Placental pericyte (primary cell): ENCODE data around the gene FAM177B.

- CAGE, long polyA plus RNA = no peak
Measured at GRCh38 chr1:222736843-222737939, at the start of gene FAM177B. TSS of gene FAM177B (plus strand) at chr1:222737202.

GRCh38 chr1:223023083-223023661, 119.9 kb downstream of the TLR5 start:
- CAGE, long polyA plus RNA = no peak

GRCh38 chr1:223046000-223046435, 97.0 kb downstream of the TLR5 start:
- CAGE, long polyA plus RNA = no peak

- CAGE, long polyA plus RNA = no peak
Measured at GRCh38 chr1:223557908-223558465, 107.5 kb downstream of the CAPN8 start.

GRCh38 chr1:223621128-223621988, 44.1 kb downstream of the CAPN8 start:
- CAGE, long polyA plus RNA = no peak

GRCh38 chr1:223631738-223631963, 33.9 kb downstream of the CAPN8 start:
- CAGE, long polyA plus RNA = no peak

DNA sequence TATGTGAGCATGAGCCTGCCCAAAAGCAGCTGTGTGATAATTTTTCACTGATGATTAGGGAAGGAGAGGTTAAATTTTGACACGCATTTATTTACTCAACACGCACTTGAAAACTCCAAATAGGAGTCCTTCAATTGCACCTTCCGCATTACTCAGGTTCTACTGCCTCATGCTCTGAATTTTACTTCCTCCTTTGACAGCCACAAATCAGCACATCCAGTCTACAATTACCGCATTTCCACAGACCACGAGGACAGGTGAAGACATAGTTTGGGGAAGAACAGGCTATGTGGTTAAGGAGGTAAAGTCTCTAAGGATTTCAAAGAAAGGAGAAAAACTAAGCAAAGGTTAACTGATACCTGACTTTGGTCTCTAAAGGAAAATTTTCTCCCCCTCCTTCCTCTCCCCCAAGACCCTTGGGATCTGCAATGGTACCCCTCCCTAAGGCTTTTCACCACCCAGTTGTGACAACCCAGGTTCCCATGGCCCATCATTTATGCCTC, 2.5 kb downstream of the CAPN8 start:
- CAGE, long polyA plus RNA = no peak

- CAGE, long polyA plus RNA = no peak
Measured at GRCh38 chr1:223700459-223701763, 11.4 kb upstream of the CAPN2 start.

GRCh38 chr1:223711834-223712304, 470 bp upstream of the CAPN2 start:
- CAGE, long polyA plus RNA = no peak

- CAGE, long polyA plus RNA = no peak
Measured at GRCh38 chr1:223714661-223715934, 2.8 kb downstream of the CAPN2 start.

DNA sequence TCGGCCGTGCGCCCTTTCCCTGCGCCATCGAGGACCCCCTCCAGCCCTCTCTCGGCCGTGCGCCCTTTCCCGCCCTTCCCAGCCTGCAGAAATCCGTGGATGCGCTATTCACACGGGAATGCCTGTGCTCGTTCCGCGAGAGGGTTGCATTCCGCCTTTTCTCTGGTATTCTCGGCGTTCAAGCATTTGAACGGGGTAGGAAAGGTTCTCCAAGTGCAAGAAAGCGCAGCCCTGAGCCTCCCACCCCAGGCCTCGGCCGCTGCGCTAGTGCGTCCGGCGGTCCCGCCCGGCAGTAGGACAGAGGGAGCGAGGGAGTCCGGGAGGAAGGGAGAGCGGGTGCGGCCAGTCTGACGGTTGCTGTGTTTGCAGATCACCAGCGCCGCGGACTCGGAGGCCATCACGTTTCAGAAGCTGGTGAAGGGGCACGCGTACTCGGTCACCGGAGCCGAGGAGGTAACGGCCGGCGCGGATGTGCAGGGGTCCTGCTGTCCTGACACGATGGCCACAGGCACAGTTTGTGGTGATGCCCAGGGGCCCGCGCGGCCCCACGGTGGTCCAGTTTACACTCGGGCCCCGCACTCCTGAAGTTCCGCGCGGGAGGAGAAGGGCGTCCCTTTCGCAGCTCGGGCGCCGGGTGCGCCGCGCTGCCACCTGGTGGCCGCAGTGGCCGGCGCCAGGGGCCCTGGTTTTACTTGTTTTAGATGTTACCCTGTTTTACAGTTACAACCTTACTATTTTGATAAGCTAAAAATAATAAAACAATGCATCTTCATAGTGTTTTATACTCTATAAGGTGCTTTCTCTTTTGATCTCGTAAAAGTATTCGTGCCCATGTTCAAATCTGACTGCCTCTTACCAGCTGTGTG, 36.6 kb downstream of the CAPN2 start:
- CAGE, long polyA plus RNA = no peak

DNA sequence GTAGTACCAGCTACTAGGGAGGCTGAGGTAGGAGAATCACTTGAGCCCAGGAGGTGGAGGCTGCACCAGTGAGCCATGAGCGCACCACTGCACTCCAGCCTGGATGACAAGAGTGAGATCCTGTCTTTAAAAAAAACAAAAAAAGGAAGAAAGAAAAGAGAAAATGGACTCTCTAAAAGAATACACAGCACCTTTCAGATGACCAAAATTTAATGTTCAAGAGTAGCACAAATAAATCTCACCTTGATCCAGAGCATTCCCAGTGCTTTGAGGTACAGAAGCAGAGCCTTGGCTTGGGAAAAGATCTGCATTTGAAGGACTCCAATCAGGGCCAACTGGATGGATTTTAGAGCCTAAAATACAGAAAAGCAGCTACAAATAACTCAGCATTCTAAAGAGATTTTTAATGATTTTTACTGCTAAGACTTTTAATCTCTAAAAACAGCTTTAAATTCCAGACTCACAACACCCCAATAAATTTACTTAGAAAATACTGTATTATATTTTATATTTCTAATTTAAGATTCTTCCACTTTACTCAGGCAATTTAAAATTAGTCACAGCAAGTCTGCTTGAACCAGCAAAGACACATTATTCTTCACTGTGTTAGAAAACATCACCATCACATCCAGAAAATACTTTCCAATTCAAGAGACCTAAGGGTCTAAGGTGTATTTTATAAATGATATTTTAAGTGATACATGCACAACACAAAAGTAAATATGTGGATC, 45.1 kb downstream of the TP53BP2 start:
- CAGE, long polyA plus RNA = no peak

- CAGE, long polyA plus RNA = no peak
Measured at GRCh38 chr1:223804067-223804606, 41.6 kb downstream of the TP53BP2 start.

- CAGE, long polyA plus RNA = no peak
Measured at GRCh38 chr1:223827072-223827768, 18.5 kb downstream of the TP53BP2 start.

GRCh38 chr1:224080122-224081081, 33.5 kb upstream of the FBXO28 start:
- CAGE, long polyA plus RNA = no peak

DNA sequence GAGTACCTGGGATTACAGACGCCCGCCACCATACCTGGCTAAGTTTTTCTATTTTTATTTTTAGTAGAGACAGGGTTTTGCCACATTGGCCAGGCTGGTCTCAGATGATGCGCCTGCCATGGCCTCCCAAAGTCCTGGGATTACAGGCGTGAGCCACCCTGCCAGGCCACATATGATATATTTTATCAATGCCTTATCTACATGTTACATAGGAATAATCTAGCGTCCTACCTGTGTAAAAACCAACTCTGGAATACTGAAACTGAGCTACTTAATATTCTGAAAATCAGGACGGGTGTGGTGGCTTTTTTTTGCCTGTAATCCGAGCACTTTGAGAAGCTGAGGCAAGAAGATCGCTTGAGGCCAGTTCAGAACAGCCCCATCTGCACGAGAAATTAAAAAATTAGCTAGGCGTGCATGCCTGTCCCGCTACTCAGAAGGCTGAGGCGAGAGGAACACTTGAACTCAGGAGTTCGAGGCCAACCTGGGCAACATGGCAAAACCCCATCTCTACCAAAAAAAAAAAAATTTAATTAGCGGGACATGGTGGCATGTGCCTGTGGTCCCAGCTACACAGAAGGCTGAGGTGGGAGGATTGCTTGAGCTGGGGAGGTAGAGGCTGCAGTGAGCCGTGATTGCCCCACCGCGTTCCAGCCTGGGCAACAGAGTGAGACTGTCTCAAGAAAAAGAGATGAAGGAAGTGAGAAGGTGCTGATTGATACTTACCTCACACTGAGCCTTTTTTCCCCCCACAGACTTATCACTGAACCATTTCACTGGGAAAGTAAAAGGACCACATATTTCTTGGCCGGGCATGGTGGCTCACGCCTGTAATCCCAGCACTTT, 2.8 kb downstream of the DEGS1 start:
- CAGE, long polyA plus RNA = no peak

GRCh38 chr1:224186807-224187052, 3.7 kb downstream of the DEGS1 start:
- CAGE, long polyA plus RNA = no peak

DNA sequence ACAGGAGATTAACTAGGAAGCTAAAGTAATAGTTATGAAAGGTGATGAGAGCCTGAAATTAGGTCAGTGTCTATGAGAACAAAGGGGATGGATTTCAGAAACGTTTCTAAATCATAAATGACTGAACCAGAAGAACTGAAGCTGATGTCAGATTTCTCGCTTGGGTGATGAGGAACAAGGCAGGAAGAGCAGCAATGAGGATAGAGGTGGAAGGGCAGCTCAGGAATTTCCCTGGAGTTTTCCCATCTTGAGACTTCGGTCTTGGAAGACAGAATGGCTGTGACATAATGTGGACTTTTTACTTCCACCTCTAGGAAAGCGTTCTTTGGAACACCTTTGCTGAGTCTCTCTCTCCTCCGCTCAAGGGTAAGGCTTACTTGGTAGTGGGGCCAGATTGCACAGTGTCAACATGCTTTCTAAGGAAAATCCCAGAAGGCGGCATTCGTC, 36.5 kb downstream of the DEGS1 start:
- CAGE, long polyA plus RNA = no peak

- CAGE, long polyA plus RNA = no peak
Measured at GRCh38 chr1:224245119-224245720, 62.2 kb downstream of the DEGS1 start.

DNA sequence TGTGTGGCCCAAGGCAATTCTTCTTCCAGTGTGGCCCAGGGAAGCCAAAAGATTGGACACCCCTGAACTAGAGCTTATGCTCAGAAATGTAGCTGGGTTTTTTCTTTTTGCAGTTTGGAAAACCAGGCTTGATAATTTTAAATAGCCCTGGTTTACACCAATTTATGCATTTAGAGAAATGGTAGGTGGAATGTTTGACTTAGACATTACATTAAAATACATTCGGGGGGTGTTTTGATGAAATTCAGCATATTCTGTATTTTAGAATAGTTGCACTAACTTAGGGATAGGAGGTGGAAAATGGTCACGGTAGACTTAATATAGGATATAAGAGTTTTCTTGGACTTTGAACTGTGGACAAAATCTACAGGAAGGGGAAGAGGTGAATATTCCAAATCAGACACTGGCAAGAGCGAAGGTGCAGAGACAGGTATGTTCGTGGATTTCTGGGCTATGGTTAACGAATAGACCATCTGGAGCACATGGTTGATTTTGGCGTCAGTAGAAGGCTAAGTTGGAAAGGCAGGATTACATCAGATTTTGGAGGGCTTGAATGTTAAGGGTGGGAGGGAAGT, 2.0 kb downstream of the CNIH4 start:
- CAGE, long polyA plus RNA = no peak